Caco-2 (cell line): Measurements from ENCODE around the genes TMEM59L, BORCS8, NCAN, HAPLN4 and TSSK6.

- PRO-cap, result bidirectional peak, plus-strand start at chr19:18594488, minus-strand start at chr19:18594353
- RRBS, result 3% methylated on average over 29 of the region's 49 CpGs
Observed at GRCh38 chr19:18594277-18594873, 5.8 kb downstream of the REX1BD start.

- PRO-cap, result no peak
- RRBS, result 12% methylated on average over 23 of the region's 34 CpGs
Observed at GRCh38 chr19:18607554-18607911, 934 bp upstream of the CRLF1 start.

GRCh38 chr19:18612463-18613340, at the start of gene TMEM59L:
Gene TMEM59L, plus strand, starts transcription at chr19:18612870.
- PRO-cap, result no peak
- RRBS, result 8% methylated on average over 7 of the region's 83 CpGs

DNA sequence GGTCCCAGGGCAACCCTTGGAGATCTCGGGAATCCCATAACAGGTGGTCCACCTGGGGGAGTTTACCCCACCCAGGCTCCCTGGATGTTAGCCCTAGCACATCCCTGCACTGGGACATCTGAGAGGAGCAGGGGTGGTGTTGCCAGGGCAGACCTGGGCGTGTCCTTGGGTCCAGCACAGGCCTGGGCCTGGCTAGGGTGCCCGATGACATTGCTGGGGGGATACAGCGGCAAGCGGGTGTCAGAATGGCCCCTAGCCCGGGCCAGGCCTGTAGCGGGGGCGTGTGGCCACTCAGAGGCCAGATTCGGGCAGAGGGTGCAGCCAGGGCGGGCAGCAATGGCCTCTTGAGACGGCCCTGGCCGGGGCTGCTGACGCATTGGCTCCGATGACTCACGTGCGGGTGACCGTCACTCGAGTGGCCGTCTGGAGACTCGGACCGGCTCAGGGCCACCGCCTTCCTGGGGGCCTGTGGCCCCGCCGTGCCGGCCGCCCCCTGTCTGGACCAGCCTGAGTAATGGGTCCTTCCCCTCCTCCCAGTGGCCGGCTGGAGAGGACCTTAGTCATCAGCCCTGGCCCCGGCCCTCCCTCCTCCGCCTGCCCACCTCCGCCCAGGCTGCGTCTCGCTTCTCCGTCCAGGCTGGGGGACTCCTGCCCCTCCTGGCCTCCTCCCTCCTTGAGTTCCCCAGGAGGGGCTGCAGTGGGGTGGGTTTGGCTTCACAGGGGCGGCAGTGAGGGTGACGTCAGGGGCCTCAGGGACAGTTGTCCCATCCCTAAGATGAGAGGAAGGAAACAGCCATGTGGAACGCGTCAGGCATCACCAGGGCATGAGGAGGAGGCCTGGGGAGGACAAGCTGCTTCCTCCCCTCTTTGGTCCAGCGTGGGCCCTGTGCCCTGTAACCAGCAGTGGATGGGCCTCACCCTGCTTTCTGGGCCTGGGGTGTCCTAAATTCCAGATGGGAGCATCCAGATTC, 23.2 kb upstream of the CRTC1 start:
- PRO-cap, result no peak
- RRBS, result 93% methylated on average over 19 of the region's 38 CpGs

GRCh38 chr19:18665642-18666345, 17.7 kb upstream of the CRTC1 start:
- PRO-cap, result no peak
- RRBS, result no CpG with 5 or more reads among the region's 28 CpGs

GRCh38 chr19:18769284-18769644, 21.8 kb downstream of the COMP start:
- PRO-cap, result no peak
- RRBS, result no CpG with 5 or more reads among the region's 9 CpGs

DNA sequence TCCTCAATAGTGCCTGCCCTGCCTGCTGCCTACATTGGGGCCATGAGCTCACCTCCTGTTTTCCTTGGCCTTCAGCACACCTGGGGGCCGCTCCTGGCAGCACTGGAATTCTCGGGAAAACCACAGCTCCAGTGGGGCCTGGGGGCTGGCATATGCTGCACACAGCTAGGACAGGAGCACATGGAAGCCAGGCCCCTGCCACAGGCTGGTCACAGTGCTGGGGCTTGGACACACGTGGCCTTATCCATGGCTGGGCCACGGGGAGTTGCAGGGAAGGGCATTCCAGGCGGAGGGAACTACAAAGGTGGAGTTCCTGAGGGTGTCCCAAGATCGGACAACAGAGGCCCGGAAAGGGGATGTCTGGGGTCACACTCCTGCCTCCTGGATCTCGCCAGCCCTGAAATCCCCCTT, 2.5 kb upstream of the COMP start:
- PRO-cap, result unidirectional peak, minus-strand start at position 116 of the sequence
- RRBS, result no CpG with 5 or more reads among the region's 8 CpGs

GRCh38 chr19:18862610-18863842, 31.3 kb downstream of the UPF1 start:
- PRO-cap, result no peak
- RRBS, result 98% methylated on average over 8 of the region's 42 CpGs

- PRO-cap, result no peak
- RRBS, result no CpG with 5 or more reads among the region's 11 CpGs
Observed at GRCh38 chr19:18900297-18900694, 4.3 kb upstream of the CERS1 start.

DNA sequence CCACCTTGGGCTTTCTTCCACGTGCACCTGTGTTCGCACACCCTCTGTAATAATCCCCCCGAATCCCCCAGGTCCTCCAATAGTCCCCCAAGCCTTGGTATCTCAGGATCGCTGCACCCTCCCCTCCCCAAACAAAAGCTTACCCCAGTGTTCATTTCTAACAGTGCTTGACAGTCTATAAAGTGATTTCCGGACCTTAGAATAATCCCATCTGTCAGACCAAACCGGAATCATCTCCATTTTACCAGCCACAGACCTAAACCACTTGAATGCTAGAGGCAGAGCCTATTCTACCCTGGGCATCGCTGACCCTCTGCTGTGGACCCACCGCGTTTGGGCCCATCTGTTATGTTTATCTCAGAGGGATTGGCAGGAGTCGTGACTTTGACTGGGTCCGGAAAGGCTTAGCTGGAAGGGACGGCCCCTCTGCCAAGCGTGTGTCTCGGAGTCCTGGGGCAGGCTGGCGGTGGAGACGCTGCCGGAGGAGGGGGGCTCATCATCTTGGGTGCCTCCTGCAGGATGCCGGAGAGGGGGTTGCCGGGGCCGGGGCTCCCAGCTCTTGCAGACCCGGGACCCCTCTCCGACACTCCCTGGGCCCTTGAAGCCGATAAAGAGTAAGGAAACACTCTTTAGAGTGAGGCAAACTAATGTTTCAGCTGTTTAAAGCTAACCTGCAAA, 1.1 kb downstream of the SLC25A42 start:
- PRO-cap, result no peak
- RRBS, result 11% methylated on average over 6 of the region's 23 CpGs

- PRO-cap, result bidirectional peak, plus-strand start at chr19:19192268, minus-strand start at chr19:19192139
- RRBS, result 4% methylated on average over 20 of the region's 50 CpGs
Observed at GRCh38 chr19:19191690-19192398, at the start of gene BORCS8. Gene BORCS8, minus strand, starts transcription at chr19:19192152.

- PRO-cap, result no peak
- RRBS, result 82% methylated on average over 7 of the region's 43 CpGs
Observed at GRCh38 chr19:19211619-19212246, at the start of gene NCAN. Gene NCAN, plus strand, starts transcription at chr19:19211958.

GRCh38 chr19:19262652-19263198, at the start of gene HAPLN4:
Gene HAPLN4, minus strand, starts transcription at chr19:19262804.
- PRO-cap, result no peak
- RRBS, result 20% methylated on average over 2 of the region's 30 CpGs

GRCh38 chr19:19323843-19324601, 3.4 kb downstream of the MAU2 start:
- PRO-cap, result no peak
- RRBS, result no CpG with 5 or more reads among the region's 5 CpGs

- PRO-cap, result no peak
- RRBS, result no CpG with 5 or more reads among the region's 17 CpGs
Observed at GRCh38 chr19:19360943-19361703, 40.5 kb downstream of the MAU2 start.

DNA sequence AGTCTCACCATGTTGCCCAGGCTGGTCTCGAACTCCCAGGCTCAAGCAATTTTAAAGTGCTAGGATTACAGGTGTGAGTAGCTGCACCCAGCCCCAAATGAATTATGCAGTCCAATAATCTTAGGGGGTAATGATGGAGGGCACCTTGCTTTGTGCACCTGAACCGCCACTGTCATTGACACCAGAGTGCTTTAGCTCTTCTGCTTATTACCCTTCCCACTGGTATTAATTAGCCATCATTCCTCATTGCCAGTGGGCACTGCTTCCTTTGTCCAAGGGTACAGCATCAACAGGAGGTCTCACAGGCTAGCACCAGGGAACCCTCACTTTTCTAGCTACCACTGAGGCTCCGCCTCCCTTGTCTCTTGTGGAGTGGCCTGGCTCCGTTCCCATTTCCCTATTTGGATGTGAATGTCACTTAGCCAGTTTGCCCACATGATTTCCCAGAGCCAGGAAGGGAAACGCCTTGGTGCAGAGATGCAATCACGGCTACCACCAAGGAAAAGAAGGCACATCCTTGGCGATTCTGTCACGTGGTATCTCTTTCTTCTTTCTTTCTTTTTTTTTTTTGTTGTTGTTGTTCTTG, 27.8 kb upstream of the GATAD2A start:
- PRO-cap, result bidirectional peak, plus-strand start at position 446 of the sequence, minus-strand start at position 340 of the sequence
- RRBS, result no CpG with 5 or more reads among the region's 8 CpGs

GRCh38 chr19:19405178-19405602, 285 bp upstream of the GATAD2A start:
- PRO-cap, result bidirectional peak, plus-strand start at chr19:19405827, minus-strand start at chr19:19405421
- RRBS, result 2% methylated on average over 20 of the region's 46 CpGs

GRCh38 chr19:19498196-19499195, 16.9 kb downstream of the TSSK6 start:
- PRO-cap, result no peak
- RRBS, result no CpG with 5 or more reads among the region's 38 CpGs

- PRO-cap, result unidirectional peak, plus-strand start at chr19:19515774
- RRBS, result no CpG with 5 or more reads among the region's 35 CpGs
Observed at GRCh38 chr19:19515255-19515857, at the start of gene TSSK6. Gene TSSK6, minus strand, starts transcription at chr19:19515548.

GRCh38 chr19:19533737-19534486, 4.2 kb upstream of the CILP2 start:
- PRO-cap, result no peak
- RRBS, result no CpG with 5 or more reads among the region's 12 CpGs